ENCODE measurements around a stretch of chr17.

DNA sequence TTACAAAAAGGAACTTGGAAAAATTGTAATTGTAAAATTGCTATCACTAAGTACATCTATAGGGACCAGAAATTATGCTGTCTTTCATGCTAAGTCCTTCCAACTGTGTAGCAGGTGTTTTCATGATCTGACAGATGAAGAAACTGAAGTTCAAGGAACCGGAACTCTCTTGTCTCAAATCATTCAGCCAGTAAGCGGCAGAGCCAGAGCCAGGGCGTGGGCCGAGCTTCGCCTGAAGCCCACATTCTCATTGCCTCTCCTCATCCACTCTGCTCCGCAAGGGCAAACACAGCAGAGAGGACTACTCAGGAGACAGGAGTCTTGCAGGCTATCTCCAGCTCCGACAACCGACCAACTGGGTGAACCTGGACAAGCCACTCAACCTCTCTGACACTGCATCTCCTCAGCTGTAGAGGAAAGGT lies 73.0 kb downstream of the CYTH1 start:
- PRO-cap: no peak

GRCh38 chr17:78718453-78719190 lies 63.5 kb downstream of the CYTH1 start:
- PRO-cap: no peak

DNA sequence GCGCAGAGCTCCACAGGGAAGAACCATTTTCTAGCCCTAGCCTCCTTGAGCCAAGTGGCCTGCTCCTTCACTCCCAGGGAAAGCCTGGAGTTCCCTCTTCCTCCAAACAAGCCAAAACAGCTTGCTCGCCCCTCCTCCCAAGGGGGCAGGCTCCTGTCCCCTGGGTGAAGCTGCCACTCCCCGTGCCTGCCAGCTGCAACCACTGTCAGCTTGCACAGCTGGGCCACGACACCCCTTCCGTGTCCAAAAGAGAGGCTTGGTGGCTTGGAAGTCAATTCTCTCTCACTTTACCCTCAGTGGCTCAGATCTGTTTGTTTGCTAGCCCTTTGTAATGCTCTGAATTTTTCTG lies 59.7 kb downstream of the CYTH1 start:
- PRO-cap: no peak

DNA sequence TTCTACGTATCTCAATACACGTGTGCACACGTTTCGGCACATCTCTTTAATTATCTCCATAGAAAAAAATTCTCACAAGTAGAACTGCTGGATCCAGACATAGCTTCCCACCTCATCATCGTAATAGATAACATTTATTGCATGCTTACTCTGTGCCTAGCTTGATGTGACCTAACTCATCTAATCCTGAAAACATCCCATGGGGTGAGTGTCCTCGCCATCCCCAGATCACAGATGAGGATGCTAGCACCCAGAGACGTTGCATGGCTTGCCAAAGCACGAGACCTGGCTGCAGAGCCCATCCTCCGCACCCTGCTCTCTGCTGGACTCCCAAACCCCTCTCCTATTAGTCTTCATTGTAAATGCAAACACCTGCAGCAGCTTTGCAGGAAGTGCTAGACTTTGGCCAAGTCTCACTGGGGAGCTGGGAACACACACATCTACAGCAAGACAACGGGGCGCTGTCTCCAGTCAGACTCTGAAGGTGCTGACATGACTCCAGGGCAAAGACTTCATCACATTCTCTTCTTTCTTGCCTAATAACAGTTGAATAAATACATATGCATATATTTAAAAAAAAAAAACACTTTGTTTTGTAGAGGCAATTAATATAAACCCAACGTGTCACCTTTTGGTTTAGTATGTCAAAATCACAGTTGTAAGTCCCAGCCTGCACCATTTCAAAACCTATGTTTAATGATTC lies 43.9 kb downstream of the CYTH1 start:
- PRO-cap: no peak

GRCh38 chr17:78766411-78766853 lies 15.6 kb downstream of the CYTH1 start:
- PRO-cap: no peak

- PRO-cap: no peak
Measured at GRCh38 chr17:78769323-78769684, 12.8 kb downstream of the CYTH1 start.

- PRO-cap: no peak
Measured at GRCh38 chr17:78825394-78825777, 15.2 kb downstream of the USP36 start.

DNA sequence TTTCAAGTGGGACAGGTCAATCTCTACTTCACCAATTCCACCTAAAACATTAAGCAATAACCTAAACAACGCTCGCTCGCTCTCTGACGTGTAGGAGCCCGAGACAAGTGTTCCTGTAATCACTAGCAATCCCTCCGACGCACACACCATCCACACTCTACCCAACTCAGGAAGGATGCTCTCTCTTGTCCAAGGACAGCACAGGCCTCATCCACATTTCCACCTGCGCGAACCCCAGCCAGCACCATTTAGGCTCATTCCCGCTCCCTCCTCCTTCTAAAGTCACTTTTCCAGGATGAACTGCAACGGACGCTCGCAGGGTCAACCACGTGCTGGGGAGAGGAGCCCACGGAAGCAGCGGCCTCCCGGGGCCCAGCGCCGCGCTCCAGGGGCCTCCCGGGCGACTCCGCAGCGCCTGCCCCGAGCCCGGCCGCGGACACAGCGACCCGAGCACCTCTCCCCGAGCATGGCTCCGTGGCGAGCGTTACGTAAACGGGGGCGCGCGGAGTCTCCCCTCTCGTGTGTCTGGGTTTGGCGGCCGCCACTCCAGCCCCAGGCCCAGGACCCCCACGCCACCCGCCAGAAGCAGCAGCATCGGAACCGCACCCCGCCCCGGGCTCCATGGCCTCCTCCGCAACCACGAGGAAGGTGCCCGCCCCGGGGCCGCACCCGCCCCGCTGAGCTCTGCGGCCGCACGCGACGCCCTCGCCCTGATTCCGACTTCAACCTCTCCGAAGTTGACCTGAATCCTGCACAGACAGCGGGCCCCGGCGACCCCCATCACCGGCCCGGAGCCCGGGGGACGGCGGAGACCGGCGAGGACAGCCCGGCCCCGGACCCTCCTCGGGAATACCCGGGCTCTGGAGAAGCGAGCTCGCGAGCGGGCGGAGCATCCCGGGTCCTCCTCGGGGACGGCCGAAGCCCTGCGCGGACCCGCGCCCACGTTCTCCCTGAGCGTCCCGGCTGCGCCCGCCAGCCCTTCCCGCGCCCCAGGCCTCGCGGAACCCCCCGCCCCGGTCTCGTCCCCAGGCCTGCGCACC lies 621 bp downstream of the USP36 start:
- PRO-cap: unidirectional peak, minus-strand start at position 845 of the sequence

GRCh38 chr17:78853494-78854394 lies 13.1 kb upstream of the USP36 start:
- PRO-cap: no peak

DNA sequence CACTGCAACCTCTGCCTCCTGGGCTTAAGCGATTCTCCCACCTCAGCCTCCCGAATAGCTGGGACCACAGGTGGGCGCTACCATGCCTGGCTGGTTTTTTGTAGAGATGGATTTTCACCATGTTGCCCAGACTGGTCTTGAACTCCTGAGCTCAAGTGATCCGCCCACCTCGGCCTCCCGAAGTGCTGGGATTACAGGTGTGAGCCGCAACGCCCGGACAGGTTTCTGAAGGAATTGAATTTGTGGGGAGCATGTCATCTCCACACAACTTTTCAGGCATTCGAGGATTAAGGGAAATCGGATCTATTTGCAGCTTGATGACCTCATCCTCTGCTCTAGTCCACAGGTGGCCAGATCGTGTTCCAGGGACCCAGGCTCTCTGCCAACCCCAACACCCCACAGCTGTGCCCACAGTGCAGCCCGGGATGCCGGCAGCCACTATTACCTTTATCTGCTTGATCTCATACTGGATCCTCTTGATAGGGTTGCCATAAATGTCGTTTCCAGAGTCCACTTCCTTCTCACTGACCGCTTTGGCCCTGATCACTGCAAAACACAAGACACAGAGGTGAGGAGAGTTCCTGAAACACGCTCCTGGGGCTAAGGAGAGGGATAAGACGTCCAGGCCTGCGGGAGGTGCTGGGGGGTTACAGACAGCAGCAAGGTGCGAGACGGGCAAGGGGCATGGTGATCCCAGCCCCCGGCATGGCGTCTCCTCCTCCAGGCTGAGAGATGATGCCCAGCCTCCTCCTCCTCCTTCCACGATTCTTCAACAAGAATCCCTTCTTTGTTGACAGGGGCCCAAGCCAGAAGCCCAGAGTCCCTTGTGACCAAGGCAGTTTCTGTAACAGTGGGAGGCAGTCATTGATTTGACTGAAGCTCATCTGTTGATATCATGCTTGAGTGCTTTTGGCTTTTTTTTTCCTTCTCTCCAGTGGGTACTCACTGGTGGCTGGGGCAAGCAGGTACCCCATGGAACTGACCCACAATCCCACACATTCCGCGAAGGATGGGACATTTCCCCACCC lies 29.3 kb downstream of the CEP295NL start:
- PRO-cap: unidirectional peak, minus-strand start at position 774 of the sequence

DNA sequence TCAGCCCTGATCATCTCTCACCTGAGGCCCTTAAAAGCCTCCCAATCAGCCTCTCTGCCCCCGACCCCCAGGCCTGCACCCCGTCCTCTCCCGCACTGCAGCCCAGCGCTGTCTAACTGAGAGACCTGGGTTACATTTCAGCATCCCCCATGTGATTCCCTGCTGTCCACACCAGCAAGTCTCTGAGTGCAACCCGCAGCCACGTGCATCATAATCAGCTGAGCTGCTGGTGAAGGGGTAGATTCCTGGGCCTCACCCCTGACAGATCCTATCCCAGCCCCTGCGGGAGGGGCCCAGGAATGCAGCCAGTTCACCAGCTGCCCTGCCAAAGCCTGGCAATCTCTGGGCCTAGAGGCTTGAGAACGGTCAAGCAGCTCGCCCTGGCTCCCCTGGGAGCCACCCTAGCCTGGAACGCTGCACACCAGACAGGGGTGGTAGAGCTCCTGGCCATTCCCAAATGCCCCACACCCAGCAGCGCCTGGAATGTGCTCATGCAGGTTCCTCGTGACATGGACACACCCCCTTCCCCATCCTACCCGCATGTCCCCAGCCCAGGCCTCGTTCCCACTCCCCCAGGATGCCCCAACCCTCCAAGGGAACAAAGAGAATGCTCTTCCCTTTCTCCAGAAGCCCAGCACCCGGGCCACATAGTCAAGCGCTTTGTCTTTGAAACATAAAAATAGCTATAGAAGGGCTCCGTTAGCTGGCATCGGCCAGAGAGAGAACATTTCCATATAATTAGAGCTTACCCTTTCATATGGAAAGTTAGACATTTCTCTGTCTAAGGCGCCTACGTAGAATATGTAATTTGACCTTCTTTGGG lies 3.6 kb downstream of the CEP295NL start:
- PRO-cap: no peak

DNA sequence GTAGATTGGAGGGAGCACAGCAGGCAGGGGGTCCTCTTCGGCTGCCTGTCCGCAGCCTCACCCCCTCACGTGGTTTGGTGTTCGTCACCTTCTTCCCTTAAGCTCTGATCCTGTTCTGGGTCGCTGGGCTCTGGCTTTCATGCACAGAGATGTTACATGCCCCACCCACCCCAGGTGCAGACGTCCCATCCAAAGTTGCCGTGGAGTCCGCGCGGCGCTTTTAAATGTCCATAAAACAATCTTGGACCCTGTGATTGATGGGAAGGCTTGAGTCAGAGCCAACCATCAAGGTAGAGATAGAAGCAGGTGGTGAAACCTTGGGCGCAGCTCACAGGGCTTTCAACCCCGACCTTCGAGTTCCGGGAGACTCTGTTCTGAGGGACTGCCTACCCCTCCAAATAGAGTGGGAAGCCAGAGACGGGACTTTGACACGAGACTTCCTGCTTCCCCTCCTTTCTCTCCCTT lies 3.9 kb downstream of the ENGASE start:
- PRO-cap: no peak

GRCh38 chr17:79090470-79091011 lies 15.9 kb downstream of the ENGASE start:
- PRO-cap: no peak

DNA sequence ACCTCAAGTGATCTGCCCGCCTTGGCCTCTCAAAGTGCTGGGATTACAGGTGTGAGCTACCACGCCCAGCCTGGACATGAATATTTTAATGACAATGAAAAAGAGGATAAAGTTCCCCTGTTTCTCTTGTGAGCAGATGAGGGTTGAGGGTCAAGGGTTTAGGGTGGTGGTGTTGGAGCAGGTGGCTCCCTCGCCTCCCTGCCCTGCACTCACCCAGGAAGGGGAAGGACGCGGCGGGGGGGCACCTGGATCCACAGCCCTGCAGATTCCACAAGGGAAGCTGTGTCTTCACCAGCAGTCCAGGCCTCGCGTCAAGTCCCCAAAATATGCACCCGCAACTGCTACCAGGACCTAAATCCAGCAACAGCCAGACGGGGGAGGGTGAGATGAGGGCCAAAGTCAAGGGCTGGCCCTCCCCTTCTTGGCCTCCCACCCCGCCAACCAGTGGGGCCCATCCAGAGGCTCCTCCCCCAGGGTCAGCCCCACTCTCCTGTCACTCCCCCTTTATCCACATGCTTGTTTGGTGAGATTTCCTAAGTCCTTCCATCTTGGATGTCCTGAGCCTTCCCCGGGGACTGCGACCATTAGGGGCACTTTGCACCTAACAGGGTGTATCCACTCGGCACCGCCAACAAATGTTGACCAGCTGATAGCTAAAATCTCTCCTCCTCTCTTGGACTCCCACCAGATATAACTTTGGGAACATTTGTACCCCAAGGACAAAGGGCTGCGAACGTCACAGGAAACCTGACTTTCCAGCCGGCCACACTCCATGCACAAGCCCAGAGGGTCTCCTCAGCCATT lies 138.7 kb downstream of the ENGASE start:
- PRO-cap: no peak

- PRO-cap: no peak
Measured at GRCh38 chr17:79657844-79658561, 47.2 kb upstream of the RBFOX3 start.

- PRO-cap: no peak
Measured at GRCh38 chr17:79776246-79776946, 1.6 kb upstream of the CBX2 start.

GRCh38 chr17:79786326-79787055 lies 8.5 kb downstream of the CBX2 start:
- PRO-cap: no peak

GRCh38 chr17:79810604-79811366 lies 13.9 kb upstream of the CBX8 start:
- PRO-cap: unidirectional peak, plus-strand start at chr17:79811098

- PRO-cap: no peak
Measured at GRCh38 chr17:79814105-79814502, 17.2 kb upstream of the CBX8 start.

- PRO-cap: no peak
Measured at GRCh38 chr17:79819464-79819805, 19.8 kb downstream of the CBX4 start.